Monocyte (primary cell): Measurements from ENCODE around the genes GPRC5D and GSG1.

DNA sequence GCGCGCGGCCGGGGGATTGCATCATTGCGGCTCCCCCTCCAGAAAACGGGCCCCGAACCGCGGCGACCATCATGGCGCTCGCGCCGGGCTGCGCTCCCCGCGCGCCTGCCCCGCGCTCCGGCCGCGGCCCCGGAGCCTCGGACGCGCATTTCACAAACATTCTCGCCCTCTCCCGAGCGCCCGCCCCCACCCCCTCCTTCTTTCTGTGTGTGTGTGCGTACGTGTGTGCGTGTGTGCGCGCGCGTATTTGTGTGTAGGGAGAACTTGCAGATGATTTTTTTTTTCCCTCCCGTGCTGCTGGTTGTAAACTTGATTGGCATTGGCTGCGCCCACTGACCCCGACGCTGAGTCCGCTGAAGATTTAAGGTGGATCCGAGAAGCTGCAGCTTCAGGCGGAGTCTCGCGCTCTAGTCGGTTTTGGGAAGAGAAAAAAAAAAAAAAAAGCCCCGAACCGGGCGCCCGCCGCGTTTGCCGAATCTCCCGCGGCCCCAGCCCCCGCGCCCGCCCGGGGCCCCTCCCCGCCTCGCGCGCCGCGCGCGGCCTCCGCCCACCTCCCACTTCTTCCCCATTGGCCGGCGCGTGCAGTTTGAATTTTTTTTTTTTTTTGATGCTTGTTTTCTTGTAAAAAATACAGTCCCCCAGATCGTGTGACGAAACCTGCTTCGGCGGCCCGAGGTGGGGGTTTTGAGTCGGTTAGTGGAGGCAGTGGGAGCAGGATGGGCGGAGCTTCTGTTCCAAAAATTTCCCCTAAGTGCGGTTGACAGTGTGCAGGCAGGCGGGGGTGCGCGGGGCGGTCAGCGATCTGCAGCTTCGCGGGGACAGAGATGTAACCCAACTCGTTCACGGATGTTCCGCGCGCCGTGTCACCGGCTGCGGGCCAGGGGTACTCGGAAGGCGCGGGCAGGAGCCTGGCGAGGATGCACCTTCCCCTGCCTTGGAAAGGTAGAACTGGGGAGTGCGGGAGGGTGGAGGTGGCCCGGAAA, 8.3 kb downstream of the CDKN1B start:
- PRO-cap, 2 experiments: peak in 2 of 2 experiments; most common plus-strand start position 778 of the sequence (in 2); most common minus-strand start position 107 of the sequence (in 1)

DNA sequence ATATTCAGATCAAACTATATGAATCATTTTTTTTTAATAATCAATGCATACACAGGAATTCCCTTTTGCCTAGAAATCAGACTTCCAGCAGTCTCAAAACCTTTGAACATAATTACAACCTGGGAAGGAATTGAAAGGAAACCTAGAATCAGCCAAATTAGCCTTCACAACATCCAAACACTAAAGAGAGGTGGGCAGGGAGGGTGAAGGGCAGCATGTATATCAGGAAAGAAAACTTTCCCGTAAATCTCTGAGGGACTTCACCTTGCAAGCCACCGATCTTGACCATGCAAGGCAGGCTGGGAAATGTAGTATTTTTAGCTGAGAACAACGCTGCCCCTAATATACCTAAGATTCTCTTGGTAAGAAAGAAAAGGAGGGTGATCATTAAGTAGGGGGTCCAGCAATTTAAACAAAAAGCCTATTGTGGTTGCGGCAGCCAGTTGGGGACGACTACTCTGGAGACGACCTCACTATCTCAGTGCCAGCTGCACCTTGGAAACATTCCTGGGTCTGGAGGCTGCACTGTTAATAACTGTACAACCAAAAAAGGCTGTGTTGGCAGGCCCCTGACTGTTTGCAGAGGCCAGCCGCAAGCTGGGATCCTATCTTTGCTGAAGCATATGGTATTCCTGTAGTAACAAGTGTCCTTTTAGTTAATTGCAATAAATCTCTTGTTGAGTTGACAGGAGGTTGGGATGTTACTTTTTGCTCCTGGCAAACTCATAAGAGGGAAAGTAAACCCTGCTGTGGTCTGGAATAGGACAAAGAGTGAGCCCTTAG, 6.3 kb downstream of the APOLD1 start:
- PRO-cap, 2 experiments: no peak in any of the 2 experiments

DNA sequence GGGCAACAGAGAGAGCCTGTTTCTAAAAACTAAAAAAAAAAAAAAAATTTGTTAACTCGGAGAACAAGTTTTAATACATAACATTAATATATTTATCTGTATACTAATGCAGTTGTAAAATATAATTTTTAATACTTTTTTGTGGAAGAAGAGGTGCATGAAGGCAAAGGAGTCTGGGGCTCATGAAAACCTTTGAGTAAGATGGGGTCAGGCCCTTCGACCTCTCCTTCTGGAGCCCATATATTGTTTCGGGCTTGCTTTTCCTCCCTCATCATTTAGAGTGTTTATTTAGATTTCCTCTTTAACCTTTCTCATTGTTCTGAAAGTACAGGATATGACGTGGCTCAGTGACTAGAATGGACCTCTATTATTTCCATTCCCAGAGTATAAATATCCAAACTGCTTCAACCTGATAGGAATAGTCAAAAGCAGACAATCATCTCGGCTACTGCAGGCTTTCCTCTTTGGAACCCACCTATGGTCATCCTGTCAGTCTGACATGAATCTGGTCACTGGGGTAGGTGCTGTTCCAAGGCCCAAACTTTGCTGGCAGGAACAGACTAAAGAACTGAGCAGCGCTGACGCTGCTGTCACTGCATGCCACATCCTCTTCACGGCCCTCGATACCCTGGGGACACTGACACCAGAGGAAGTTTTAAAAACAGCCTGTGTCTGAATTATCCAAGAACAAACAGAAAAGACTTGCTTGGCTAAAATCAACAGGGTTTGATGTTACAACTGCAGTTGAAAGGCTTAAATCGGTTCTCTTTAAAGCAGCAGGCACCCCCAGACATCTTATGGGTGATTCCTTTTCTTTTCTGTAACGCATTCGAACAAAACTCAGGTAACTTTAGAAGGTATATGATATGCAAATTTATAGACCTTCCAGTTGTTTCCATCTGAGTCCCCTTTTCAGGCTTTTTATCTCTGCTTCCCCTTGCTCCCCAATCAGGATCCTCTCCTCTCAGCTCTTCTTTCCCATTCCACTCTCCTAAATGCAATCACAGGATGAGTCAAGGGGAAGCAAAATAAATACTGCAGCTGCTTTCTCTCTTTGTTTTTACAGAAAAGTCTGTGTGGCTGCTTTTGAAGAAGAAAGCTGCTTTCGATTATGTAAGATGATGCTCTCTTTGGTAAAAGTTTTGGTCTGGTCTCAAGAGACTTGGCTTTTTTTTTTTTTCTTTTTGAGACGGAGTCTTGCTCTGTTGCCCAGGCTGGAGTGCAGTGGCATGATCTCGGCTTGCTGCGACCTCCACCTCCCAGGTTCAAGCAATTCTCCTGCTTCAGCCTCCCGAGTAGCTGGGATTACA, 4.9 kb upstream of the DDX47 start:
- PRO-cap, 2 experiments: no peak in any of the 2 experiments

GRCh38 chr12:12831802-12832001, 18.6 kb downstream of the DDX47 start:
- PRO-cap, 2 experiments: no peak in any of the 2 experiments

GRCh38 chr12:12891863-12892584, 662 bp downstream of the GPRC5A start:
- PRO-cap, 2 experiments: no peak in any of the 2 experiments

- PRO-cap, 2 experiments: no peak in any of the 2 experiments
These were observed 28.7 kb downstream of the GPRC5A start for GRCh38 chr12:12920088-12920458.

DNA sequence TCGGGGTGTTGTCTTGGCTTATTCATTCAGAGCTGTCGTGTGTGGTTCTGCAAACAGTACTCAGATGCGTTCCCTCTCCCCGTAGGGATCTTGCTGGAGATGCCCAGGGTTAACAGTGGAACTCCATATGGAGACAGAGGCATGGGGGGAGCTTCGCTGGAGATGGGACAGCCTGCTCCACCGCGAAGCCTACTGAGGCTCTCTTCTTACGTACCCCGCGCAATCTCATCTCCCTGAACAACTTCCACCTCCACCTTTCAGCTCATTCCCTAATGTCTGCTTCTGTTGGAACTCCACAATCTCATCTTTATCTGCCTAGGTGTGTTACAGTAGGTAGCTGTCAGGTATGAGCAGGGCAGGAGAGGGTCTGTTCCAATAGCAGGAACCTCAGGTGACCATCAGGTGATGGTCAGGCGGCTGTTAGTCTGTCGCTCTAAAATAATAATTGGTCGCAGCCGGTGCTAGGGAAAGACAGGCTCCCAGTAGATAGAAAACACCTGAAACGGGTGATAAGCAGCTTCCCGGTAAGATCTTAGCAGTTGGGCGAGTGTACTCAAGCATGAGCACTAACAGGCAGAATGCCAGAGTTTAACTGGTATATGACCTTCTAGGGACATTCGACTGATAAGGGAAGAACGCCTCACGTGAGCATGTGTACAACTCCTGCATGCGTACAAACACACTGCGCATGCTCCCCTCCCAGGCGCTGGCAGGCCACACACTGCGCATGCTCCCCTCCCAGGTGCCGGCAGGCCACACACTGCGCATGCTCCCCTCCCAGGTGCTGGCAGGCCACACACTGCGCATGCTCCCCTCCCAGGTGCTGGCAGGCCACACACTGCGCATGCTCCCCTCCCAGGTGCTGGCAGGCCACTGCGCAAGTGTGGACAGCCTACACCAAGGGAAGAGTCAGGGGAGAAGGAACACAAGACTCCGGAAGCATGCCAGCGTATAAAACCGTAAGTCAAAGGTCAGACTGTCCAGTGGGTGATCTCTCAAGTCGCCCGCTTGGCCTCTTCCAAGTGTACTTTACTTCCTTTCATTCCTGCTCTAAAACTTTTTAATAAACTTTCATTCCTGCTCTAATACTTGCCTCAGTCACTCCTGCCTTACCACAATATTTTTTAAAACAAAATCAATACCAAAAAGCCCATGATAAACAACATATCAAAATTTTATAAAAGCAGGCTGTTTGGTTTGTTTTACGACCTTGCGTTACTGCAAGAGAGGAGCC, 24.7 kb downstream of the GPRC5D start:
- PRO-cap, 2 experiments: no peak in any of the 2 experiments

- PRO-cap, 2 experiments: no peak in any of the 2 experiments
These were observed at the start of gene GPRC5D for GRCh38 chr12:12951875-12952621. TSS of gene GPRC5D (minus strand) at chr12:12952170.

DNA sequence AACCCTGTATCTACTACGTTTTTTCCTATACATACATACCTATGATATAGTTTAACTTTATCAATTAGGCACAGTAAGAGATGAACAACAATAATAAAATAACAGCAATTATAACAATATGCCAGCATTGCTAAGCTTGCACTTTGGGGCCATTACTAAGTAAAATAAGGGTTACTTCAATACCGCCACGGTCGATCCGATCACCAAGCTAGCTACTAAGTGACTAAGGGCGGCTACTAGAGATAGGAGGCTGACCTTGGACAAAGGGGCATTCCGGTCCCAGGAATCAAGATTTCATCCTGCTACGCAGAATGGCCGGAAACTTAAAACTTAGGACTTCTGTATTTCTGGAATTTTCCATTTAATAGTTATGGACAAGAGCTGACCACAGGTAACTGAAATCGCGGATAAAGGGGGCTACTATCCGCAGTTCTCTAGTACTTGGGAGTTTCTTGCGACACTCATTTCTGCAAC, 811 bp downstream of the HEBP1 start:
- PRO-cap, 2 experiments: no peak in any of the 2 experiments

DNA sequence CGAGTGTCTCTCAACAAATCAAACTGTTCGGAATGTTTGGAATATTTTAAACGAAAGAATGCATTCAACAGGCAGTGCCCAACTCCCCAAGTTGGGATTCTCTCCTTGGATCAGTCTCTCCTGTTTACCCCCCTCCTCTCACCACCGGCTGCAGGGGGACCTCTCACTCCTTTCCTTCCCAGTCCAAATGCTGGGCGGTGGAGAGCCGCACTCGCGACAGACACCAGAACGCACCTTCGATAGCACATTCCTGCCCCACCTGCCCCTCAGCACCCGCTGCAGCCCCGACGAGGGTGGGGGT, 424 bp downstream of the HEBP1 start:
- PRO-cap, 2 experiments: no peak in any of the 2 experiments

GRCh38 chr12:13103413-13104063, at the start of gene GSG1:
TSS of gene GSG1 (minus strand) at chr12:13103667.
- PRO-cap, 2 experiments: peak in 1 of 2 experiments; most common plus-strand start chr12:13103492 (in 1)

GRCh38 chr12:13116243-13116651, 12.8 kb upstream of the GSG1 start:
- PRO-cap, 2 experiments: no peak in any of the 2 experiments

DNA sequence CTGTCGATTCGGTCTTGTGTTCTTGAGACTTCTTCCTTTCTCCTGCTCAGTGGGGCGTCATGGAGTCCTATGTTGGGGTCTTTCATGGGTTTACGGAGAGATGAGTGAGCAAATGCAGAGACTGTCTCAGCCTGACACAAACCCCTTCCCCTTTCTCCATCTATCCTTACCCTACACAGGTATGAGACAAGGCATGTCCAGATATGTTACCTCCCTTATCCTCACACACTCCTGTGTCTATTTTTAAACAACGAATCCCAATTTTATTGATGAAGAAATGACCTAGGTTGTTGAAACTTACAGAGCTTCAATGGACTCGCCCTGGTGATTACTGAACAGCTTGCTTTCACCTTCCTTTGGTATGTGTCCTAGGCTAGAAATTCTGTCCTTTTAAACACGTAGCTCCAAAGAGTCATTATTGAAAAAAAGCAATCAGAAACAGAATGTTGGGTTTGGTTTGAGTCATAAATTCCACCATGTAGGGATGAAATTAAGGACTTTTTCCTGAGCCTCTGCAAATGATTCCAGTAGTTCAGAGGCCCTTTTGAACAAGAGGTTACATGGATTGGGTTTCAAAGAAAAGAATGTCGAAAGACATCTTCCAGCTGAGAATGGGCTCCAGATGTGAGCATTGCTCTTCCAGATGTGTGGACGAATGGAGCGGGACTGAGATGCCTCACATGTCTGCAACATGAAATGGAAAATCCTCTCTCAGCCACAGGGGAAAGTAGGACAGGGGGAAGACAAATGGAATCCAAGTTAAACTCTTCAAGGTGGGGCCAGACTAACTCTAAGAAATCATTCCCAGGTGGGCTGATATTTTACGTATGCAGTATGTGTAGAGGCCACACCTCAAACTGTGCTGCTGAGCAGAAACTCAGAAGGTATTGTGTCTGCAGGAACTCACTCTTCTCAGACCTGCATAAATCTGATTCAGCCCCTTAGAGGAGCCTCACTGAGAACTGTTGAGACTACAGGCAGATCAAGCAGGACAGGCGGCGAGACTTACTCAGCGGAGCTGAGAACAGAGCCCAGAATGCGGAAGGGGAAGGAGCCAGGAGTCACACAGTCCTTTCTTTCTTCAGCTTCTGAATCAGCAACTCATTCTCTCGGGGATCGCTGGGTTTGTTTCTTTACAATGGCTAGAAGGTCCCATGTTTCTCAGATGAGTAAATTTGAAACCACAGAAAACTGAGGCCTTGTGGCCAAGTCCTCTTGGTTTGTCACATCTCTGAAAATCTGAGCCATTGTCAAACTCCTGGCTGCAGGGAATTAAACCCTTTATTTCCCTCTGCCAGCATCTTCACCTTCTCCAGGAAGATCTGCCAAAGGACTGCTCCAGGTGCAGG, 23.4 kb upstream of the EMP1 start:
- PRO-cap, 2 experiments: no peak in any of the 2 experiments

GRCh38 chr12:13386525-13387018, 190.0 kb downstream of the EMP1 start:
- PRO-cap, 2 experiments: no peak in any of the 2 experiments

DNA sequence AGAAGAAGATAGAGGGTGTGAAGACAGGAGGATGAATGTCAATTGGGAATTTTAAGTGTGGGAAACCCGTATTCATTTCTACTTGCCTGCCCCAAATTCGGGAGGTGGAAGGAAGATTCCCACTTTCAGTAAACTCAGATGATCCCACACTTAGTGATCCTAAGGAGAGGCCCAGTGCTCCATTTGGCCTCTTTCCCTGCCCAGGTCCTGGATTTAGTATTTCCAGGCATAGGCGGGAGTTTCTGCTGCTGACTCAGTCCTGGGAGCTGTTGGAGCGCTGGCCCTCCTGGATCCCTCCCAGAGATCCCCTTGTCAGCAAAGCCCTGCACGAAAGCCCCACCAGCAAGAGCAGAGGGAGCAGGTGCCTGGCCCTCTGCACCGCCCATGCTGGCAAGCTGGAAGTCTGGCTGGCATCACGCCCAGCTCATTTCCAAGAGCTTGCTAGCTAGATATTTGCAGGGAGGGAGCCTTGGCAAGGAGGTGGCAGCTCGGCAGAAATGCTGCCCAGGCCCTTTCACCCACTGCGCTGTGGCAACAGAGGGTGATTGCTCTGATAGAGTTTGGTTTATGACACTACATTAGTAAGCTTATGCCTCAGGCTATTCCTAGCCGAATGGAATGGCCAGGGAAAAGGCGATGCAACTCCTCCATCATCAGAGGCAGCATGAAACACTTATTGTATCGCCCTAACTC, 193.8 kb downstream of the EMP1 start:
- PRO-cap, 2 experiments: no peak in any of the 2 experiments

DNA sequence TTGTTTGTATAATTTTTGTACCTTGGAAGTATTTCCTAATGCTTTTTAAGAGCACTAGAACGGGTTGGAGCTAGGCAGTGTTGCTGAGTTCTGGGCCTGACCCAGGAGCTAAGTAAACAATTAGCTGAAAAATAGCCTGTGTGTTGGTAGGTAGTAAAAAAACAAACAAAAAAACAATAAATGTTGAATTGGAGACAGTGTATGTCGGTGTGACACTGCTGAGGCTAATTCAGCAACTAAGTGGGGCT, 244.4 kb downstream of the EMP1 start:
- PRO-cap, 2 experiments: no peak in any of the 2 experiments

- PRO-cap, 2 experiments: no peak in any of the 2 experiments
These were observed 153.1 kb upstream of the ATF7IP start for GRCh38 chr12:14212362-14212734.

GRCh38 chr12:14424194-14425533, 59.2 kb downstream of the ATF7IP start:
- PRO-cap, 2 experiments: no peak in any of the 2 experiments

GRCh38 chr12:14429773-14430277, 64.3 kb downstream of the ATF7IP start:
- PRO-cap, 2 experiments: no peak in any of the 2 experiments

- PRO-cap, 2 experiments: no peak in any of the 2 experiments
These were observed 69.4 kb downstream of the ATF7IP start for GRCh38 chr12:14434882-14435311.